SJSA1 (cell line): ENCODE measurements around a stretch of chr9.

DNA sequence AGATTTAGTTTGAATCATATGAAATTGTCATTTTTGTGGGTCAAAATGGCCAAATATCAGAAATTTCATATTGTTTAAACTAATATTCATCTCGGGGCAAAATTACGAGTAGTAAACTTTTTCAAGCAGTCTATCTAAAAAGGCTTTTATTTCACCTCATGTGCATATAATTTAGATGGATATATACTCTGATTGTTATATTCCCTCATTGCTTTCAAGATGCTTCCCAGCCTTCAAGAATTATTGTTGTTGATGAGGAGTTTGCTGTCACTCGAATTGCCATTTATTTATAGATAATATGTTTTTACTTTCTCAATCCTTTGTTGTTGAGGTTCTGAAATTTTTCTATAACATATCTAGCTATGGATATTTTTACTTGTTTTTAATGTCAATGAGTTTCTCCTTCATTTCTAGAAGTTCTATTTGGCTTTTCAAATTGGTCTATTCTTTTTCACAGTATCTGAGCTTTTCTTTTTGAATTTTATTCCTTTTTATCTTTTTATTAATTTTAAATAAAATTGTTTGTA, 88.2 kb upstream of the TUT7 start:
- RAMPAGE, long total RNA, result no peak

DNA sequence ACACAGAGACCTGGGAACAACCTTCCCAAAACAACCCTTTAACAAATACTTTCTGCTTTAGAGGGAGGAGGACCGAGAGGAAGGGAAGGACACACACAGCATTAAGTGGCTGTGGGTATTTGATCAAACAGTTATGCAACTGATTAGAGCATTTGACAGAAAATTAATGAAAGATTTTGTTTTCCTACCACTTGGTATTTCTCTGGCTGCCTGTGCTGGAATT, 153.2 kb upstream of the TUT7 start:
- RAMPAGE, long total RNA, result no peak

GRCh38 chr9:87147897-87148376, 200.6 kb upstream of the GAS1 start:
- RAMPAGE, long total RNA, result no peak

- RAMPAGE, long total RNA, result no peak
Observed at GRCh38 chr9:87372408-87373095, 125.1 kb upstream of the DAPK1 start.

DNA sequence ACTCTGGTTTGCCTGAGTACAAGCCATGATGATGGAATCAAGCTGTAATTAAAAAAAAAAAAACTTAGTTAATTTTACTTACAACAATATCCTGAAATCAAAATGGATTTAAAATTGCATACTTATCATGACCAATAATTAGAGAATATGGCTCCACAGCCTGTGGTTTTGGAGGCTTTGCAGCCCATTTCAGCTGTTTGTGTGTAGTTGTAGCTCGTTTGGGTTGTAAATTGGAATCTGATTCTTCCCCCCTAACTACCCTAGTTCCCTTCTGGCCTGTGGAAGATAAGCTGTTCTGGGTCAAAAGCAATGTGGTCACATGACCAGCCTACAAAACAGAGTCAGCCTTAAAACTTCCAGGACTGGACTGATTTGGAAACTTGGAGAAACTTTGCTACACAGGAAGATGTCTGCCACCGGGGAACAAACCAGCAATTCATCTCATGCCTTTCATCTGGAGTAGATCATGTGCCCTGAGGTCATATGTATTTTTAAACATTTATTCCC, 83.8 kb downstream of the DAPK1 start:
- RAMPAGE, long total RNA, result no peak

GRCh38 chr9:87615351-87616490, 110.2 kb upstream of the CTSL start:
- RAMPAGE, long total RNA, result no peak

GRCh38 chr9:87644803-87645203, 81.1 kb upstream of the CTSL start:
- RAMPAGE, long total RNA, result no peak

- RAMPAGE, long total RNA, result no peak
Observed at GRCh38 chr9:87751309-87751779, 25.4 kb downstream of the CTSL start.

GRCh38 chr9:87886335-87886660, 3.6 kb downstream of the SPATA31E1 start:
- RAMPAGE, long total RNA, result no peak

DNA sequence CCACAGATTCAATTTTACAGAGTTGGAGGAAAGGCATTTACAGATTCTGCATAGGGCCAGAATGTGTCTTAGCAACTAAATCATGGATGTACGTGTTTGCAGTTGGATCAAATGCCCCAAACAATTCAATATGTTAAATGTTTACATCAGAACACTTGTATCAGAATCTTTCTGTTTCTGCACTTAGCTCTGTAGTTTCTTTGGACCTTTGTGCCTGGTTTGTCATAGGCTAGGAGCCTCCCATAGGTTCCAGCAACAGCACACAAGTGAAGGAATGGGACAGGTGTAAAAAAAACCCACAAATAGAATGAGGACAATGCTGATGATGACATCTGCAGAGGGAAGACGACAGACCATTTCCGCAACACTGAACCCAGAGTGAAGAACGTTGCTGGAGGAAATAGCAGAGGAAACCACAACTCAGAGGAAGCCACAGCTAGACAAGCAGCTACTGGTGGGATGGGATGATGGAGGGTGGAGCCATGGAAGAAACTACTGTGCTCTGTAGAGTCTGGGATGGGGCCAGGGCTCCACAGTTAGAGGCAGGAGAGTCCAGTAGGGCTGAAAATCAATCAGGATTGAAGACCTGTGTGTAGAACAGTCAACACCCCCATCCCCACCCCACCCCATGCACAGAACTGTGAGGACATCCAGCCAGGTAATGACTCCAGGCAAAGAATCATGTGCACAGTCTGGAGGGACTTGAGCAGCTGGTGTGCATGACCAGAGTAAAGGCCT, 65.4 kb upstream of the SPIN1 start:
- RAMPAGE, long total RNA, result no peak

GRCh38 chr9:88587315-88587554, 52.3 kb downstream of the NXNL2 start:
- RAMPAGE, long total RNA, result no peak

- RAMPAGE, long total RNA, result no peak
Observed at GRCh38 chr9:88705975-88706463, 171.0 kb downstream of the NXNL2 start.

DNA sequence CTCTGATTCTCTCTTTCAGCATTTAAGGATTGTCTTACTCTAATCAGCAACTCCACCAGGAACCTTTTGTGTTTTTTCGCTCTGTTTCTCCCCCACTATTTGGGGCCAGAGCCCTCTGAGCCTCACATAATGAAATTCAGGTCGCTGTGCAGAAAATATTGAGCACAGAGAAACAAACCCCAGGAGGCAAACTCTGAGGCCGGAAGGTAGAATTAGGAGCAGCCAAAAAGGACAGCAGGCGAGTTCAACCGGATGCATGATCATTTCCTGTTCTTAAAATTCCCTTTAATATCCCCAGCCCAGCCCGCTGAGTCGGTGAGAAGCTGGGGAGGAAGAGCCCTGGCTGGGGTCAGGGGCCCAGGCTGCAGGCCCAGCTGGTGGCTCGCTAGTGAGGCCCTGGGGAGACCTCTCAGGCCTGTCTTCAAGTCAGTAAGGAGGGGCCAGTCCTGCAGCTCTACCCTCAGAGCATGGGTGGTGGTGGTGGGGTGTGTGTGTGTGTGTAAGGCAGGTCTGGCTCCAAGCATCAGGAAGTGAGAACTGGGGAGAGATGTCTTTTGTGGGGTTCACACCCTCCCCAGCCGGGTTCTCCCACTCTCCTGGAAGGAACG, 213.4 kb upstream of the S1PR3 start:
- RAMPAGE, long total RNA, result no peak

GRCh38 chr9:88923846-88924045, 67.5 kb upstream of the S1PR3 start:
- RAMPAGE, long total RNA, result no peak

- RAMPAGE, long total RNA, result no peak
Observed at GRCh38 chr9:89178916-89179558, 419 bp upstream of the SHC3 start.

- RAMPAGE, long total RNA, result no peak
Observed at GRCh38 chr9:89180235-89181004, 1.8 kb upstream of the SHC3 start.

GRCh38 chr9:89345153-89345881, 27.0 kb downstream of the SECISBP2 start:
- RAMPAGE, long total RNA, result no peak

GRCh38 chr9:89455305-89456069, 42.4 kb downstream of the SEMA4D start:
- RAMPAGE, long total RNA, result no peak

GRCh38 chr9:89479495-89480149, 18.3 kb downstream of the SEMA4D start:
- RAMPAGE, long total RNA, result no peak

GRCh38 chr9:89501842-89502706, 4.2 kb upstream of the SEMA4D start:
- RAMPAGE, long total RNA, result no peak